ENCODE data around the gene TTC39C.

DNA sequence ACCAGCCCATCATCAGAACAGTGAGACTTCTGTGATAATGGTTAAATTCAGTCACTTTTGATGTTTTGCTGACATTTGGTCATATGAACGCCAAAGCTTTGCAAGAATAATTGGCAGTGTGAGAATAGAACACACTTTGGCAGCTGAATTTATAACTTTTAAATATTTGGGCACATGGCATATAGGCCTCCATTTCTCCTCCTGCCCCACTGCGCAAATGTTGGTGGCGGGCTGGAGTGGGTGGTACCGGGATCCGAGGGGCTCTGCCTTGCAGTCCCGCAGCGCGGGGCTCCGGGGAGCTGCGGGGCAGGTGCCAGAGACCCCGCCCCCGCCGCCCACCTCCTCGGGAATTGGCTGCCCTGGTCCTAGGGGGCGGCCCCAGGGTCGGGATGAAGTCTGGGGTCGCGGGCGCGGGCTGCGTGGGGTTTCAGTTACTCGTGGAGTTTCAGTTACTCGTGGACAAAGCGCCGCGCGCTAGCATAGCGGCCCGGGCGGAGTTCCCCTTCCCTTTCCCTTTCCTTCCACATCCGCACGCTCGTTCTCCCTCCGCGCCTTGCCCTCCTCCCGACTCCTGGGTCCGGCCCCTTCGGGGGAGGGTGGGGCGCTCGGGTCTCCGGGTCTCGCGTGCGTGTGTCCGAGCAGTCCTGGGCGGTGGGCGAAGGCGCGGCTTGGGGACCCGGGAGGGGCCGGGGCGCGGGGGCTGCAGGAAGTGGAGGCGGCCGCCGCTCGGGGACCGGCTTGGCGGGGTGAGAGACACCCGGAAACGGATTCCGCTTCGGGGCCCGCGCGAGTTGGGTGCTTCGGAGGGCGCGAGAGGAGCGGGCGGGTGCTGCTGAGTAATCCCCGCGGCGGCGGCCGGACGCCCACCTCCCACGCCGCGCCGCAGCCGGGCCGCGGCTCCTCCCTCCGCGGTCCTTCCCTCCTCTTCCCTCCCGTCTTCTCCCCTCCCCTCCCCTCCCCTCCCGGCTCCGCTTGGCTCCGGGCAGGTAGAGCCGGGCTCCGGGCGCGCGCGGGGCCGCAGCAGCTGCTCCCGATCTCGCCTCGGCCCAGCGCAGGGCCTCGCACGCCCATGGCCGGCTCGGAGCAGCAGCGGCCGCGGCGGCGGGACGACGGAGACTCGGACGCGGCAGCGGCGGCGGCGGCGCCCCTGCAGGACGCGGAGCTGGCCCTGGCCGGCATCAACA lies at the start of gene TTC39C:
Gene TTC39C (plus strand): TSS at position 952 of the 1,184 bp plus-strand sequence.
- RRBS = under 1% methylated on average over 60 of the region's 123 CpGs

DNA sequence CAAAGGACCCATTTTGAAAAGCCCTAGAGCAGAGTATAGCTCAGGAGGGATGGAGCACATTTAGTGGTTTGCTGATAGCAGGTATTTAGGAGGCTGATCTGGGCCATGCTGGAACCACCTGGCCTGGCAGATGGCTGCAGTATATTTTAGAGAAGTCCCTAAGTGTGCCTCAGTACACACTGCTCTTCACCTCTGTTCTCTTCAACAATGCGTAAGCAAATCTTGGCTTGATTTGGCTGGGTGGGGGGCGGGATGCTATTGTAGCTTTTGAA lies 171.9 kb downstream of the HRH4 start:
- RRBS = no CpG with 5 or more reads among the region's 2 CpGs

- RRBS = no CpG with 5 or more reads among the region's 33 CpGs
These were observed 255.9 kb downstream of the HRH4 start for GRCh38 chr18:24716181-24716901.

DNA sequence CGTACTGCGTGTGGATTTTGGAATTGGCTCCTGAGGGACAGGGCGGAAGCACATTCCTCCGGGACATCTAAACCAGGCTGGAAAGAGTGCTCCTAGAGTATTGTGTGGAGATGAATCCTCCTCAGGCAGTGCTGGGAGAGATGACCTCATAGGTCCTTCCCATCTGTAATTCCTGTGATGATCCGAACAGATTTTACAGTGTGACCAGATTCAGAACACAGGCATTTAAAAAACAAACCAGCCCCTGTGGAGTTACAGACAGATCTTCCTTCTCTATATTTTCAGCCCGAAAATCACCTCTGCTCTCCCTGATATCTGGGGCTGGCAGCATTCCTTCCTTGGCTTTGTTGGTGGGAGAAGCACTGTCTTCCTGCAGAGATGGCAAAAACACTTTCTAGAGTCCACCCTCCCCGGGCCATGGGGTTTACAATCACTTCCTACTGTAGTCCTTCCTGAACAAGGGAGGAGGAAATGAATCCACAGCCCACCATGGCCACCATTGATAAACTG lies 438.1 kb downstream of the ZNF521 start:
- RRBS = no CpG with 5 or more reads among the region's 7 CpGs

- RRBS = no CpG with 5 or more reads among the region's 3 CpGs
These were observed 63.1 kb downstream of the ZNF521 start for GRCh38 chr18:25288835-25289306.

DNA sequence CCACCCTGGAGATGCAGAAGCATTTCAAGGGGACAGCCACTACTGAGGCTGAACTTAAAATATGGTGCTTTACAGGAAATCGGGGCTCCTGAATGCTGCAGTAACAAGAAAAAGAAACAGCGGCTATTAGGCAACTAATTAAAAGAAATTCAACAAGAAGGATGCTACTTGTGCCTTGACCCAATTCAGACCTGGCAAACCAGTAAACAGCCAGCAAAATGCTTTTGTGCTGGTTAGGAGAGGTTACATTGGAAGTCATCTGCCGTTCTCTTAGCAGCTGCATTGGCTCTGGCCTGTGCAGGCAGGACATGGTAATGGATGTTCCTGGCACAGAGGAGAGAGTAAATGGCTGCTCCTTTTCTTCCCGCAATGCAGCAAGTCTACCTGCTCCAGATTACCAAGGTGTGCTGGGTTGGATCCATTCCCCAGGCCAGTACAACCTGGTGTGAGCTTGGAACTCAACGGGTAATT lies 236.0 kb downstream of the SS18 start:
- RRBS = no CpG with 5 or more reads among the region's 5 CpGs

- RRBS = no CpG with 5 or more reads among the region's 10 CpGs
These were observed 830 bp downstream of the TAF4B start for GRCh38 chr18:26227166-26227384.

- RRBS = no CpG with 5 or more reads among the region's 18 CpGs
These were observed 88.8 kb downstream of the KCTD1 start for GRCh38 chr18:26459426-26460063.

- RRBS = 5% methylated on average over 2 of the region's 31 CpGs
These were observed 951 bp upstream of the KCTD1 start for GRCh38 chr18:26549285-26549722.

DNA sequence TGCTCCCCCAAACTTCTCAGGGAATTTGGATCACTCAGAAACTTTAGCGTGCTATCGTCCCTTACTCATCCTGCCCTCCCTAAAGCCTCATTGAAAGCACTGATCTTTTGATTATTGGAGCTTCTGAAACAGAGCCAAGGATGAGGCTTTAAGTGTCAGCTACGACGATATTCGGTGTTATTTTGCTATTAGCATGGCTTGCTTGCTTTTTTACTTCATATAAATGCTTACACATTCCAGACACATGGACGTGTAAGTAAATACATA lies 27.3 kb upstream of the KCTD1 start:
- RRBS = no CpG with 5 or more reads among the region's 6 CpGs

- RRBS = no CpG with 5 or more reads among the region's 2 CpGs
These were observed 127.2 kb downstream of the CHST9 start for GRCh38 chr18:27057970-27058334.

DNA sequence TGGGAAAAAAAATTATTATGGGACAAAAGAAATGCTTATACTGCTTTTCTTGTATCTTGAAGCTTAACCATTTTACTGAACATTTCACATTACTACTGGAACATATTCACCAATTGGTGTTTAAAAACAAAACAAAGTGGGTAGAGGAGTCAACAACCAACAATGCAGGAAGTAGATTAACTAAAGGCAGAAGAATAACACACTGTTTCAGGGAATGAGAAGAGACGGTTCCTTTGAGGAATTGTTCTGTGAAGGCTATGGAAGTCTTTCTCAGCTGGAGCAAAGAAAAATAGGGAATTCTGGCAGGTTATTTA lies 113.8 kb downstream of the CDH2 start:
- RRBS = no CpG with 5 or more reads among the region's 1 CpG

GRCh38 chr18:28158943-28159516 lies 17.9 kb downstream of the CDH2 start:
- RRBS = no CpG with 5 or more reads among the region's 4 CpGs

DNA sequence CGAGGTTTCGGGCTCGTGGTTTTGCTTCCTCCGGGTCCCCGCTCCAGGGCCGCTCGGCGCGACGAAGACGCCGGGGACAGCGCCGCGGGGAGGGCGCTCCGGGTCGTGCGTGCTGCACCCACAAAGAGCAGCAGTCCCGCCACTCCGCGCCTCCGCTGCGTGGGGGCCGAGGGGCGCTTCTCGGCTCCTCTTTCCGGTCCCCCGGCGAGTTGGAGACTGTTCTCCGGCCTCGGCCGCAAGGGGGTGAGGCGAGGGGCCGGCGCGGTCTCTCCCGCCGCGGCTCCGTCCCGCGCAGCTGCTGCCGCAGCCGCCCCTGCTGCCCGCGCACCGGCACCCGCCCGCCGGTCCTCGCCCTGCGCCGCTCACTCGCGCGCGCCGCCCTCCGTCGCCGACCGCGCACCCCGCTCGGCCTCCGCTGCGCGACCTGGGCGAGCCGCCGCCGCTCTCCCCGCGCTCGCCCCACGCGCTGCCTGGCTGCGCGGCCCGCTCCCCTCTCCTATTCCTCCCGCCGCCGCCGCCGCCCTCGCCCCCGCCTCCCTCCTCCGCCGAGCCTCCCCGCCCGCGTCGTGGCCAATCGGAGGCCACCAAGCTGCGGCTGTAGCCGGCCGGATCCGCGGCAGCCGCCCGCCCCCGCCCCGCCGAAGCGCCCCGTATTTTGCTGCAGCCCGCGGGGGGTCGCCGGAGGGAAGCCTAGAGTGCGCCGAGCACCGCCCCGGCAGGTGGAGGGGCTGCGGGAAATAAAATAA lies 740 bp upstream of the CDH2 start:
- RRBS = 1% methylated on average over 46 of the region's 116 CpGs

- RRBS = no CpG with 5 or more reads among the region's 16 CpGs
These were observed 1.3 kb upstream of the CDH2 start for GRCh38 chr18:28178243-28178675.

- RRBS = no CpG with 5 or more reads among the region's 3 CpGs
These were observed 1417.5 kb upstream of the CDH2 start for GRCh38 chr18:29594424-29594798.

DNA sequence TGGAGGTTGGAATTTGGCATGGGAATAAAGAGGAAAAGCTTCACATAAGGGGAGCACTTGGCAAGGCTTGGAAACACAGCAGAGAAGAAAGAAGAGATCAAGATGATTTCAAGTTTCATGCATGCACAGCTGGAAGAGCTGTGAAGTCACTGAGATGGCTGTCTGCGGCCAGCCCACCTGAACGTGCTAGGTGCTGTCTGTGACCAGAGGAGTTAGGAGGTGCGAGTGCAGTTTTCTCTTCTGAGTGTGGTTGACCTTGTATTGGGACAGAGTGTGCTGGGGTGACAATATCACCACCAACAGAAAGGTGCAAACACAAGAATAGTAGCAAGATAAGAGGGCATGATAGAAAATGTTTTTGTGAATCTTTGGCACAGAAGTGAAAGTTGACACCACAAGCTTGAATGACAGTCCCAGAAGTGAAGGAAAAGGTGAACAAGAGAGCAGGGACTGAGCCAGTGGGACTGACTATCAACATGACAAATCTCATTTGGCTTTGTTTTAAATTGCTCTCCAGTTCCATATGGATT lies 71.2 kb upstream of the DSC1 start:
- RRBS = no CpG with 5 or more reads among the region's 3 CpGs

GRCh38 chr18:31278653-31279153 lies 39.3 kb upstream of the DSG1 start:
- RRBS = no CpG with 5 or more reads among the region's 1 CpG

- RRBS = no CpG with 5 or more reads among the region's 5 CpGs
These were observed 23.0 kb upstream of the DSG3 start for GRCh38 chr18:31424492-31424917.

All from AG09319 (cell line).